Right cardiac atrium (tissue), 1 donor: Measurements from ENCODE around the genes CDK10 and ZNF276.

- PRO-cap = no peak
These were observed 6.6 kb downstream of the CPNE7 start for GRCh38 chr16:89581937-89582731.

- PRO-cap = no peak
These were observed 11.3 kb downstream of the CPNE7 start for GRCh38 chr16:89586914-89587215.

DNA sequence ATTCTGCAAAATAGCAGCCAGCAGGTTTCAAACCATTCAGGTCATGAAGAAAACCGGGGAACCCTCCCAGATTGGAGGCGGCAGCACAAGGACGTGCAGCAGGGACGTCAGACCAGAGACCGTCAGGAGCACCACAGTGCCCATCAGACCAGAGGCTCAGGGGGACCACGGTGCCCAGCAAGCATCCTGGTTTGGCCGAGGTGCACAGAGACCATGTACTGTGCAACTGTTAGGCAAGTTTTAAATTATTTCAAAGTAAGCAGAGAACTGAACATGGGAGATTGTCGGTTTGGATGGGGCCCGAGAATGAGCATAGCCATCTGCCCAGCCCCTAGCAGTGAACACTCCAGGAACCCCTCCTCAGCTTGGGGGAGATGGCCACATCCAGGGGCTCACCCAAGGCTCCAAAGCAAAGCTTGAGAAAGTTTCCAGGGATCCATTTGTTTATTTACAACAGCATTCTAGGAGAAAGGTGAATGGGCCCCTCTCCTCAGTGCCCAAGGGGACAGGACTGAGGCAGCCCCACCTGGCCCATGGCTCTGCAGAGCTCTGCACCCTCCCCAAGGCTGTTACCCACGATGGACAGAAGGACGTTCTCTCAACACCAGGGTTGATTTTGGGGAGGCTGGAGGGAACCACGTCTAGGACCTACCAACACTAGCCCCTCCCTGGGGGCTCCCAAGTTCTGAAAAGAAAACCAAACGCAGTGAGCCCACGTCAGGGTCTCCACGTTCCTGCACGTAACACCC, 13.3 kb downstream of the CHMP1A start:
- PRO-cap = no peak

DNA sequence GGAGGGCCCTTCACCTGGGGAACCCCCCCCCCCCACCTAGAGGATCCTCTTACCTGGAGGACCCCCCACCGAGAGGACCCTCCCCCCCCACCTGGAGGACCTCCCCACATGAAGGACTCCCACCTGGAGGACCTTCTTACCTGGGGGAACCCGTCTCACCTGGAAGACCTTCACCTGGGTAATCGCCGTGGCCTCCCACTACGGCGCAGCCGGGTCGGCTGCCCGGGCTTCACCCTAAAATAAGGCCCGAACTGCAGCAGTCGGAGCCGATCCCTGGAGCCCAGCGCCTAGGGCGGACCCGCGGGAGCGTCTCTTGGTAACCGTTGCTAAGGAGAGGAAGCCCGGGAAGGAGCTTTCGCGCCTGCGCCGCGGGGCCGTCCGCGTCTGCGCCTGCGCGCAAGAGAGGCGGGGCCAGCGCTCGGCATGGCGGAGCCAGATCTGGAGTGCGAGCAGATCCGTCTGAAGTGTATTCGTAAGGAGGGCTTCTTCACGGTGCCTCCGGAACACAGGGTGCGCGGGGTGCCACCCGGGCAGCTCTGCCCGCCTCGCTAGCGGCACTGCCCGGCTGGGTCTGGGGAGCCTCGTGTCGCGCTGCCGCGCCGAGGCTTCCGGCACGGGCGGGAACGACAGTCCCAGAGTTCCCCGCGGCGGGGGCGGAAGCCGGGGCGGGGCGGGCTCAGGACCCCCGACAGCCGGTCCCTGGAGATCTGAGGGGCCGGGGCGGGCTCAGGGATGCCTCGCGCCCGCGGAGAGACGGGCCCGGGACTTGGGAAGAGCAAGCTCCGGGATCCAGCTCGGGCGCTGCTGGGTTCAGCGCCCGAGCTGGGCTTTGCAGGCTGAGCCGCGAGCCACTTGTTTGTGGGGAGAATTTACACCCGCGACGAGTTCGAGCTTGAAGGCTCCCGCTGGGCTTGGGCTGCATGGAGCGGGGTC, at the start of gene CDK10:
Gene CDK10 (plus strand): TSS at position 402 of the 933 bp plus-strand sequence.
- PRO-cap = unidirectional peak, plus-strand start at position 404 of the sequence; bidirectional peak, plus-strand start at position 691 of the sequence, minus-strand start at position 625 of the sequence

GRCh38 chr16:89697468-89697977, 4.0 kb downstream of the SPATA2L start:
- PRO-cap = no peak

GRCh38 chr16:89721144-89721770, at the start of gene ZNF276:
Gene ZNF276 (plus strand): TSS chr16:89721537.
- PRO-cap = bidirectional peak, plus-strand start at chr16:89721561, minus-strand start at chr16:89721461

DNA sequence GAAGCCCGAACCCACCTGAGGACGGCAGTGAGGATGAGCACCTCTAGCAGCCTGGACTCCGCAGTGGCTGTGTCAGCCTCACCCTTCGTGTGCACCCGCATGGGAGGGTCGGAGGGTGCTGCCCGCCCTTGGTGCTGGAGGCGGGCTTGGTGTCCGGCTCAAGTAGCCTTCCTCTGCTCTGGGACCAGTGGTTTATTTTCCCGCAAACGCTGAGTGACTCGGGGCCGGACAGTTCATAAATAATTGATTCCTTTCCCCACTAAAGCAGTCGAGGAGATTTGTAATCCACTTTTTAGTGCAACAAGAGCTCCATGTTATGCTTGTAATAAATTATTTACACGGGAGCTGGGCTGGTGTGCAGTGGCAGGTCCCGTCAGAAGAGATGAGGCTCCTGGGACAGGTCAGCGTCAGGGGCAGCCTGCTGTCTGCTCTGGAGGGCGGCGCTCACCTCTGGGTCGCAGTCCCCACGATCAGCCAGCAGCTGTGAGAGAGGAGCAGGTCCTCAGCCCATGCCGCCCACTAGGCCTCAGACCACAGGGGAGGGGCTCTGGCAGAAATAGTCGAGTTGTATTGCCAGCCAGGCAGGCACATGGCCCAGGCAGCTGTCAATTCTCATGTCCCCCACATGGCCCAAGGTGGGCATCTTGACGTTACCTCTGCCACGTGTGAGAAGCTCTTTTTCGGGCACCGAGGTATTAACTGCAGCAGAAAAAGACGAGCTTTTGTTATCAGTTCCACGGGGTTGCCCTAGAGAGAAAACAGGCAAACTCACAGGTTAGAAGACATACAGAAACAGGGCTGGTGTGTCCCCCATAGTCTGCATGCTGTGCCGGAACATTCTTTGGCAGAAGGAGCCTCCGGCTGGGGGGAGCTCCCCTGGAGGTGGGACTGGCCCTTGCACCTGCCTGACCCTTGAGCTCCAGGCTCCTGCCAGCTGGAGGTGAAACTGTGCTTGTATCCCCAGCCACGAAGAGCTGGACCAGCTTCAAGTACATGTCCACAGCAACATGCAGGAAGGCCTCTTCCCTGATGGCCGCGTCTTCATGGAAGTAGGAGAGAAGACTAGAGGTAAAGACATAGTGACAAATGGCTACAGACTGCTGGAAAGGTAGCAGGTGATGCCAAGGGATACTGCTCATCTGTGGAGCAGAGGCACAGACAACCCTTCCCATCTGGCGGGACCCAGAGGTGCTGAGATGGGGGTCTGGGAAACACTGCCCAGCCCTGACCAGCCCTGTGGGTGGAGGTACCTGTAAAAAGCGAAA, 17.3 kb downstream of the ZNF276 start:
- PRO-cap = no peak

- PRO-cap = no peak
These were observed 27.4 kb downstream of the ZNF276 start for GRCh38 chr16:89748493-89749480.

DNA sequence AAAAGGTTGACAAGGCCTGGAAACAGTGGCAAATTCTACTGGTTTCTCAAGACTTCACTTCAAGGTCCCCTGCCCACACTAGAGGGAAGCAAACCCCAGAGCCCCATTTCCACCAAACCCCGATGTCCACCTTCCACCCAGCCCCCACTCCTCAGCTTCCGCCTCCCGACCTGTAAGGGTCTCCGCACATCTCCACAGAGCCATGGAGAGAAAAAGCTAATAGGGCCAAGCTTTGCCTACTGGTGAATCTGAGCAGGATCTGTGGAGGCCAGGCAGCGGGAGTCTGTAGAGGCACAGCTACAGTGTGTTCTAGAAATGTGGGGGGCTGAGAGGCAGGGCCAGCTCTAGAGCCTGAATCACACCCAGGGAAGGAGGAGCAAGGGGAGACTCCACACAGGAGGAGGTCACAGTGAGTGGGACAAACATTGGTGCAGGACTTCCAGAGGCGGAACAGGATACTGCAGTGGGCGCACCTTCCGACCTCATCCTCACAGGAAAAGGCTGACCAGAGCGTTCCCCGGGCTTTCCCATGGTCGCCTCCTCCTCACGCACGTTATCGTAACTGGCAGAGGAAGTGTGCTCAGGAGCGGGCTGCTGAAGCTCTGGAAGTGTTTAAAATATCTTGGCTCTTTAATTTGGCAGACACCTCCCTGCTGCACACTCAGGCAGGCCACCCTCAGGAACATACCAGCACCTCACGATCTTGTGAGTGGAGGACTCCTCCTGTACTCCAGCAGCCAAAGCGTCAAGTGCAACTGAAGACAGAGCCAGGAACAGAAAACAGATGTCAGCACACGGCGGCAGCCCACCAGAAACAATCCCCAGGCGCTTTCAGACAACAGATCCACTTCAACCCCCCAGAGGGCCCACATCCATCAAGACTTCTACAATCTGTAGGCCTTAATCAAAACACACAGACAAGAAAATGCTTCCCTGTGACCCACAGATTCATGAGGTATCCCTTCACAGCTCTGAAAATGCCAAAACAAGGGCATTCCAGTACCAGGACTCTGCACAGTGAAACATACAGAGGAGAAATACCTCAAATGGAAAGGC, 17.6 kb downstream of the FANCA start:
- PRO-cap = no peak

- PRO-cap = no peak
These were observed 1.8 kb downstream of the TCF25 start for GRCh38 chr16:89875184-89875550.

DNA sequence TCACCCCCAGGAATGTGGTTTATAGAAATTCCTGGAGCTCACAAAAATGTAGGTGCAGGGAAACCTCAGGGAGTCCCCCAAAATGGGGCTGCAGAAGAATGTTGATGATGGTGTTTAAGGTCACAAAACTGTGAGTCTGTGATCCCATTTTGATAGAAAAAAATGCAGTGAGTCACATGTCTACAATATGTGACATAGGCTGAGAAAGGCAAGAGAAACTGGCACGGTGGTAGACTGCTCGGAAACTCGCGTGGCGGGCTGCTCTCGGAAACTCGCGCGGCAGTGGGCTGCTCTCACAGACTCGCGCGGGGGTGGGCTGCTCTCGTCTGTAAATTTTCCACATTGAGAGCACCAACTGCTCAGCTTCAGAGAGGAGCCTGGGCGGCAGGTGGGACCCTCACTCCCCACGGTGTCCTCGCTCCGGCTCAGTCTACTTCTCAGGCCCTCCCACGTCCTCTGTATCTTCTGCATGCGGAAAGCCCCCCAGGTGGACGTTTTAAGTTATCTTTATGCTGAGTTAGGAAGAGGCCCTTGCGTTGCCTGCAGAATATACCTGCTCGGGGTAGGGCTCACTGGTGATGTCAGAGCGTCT, 18.6 kb upstream of the MC1R start:
- PRO-cap = no peak

DNA sequence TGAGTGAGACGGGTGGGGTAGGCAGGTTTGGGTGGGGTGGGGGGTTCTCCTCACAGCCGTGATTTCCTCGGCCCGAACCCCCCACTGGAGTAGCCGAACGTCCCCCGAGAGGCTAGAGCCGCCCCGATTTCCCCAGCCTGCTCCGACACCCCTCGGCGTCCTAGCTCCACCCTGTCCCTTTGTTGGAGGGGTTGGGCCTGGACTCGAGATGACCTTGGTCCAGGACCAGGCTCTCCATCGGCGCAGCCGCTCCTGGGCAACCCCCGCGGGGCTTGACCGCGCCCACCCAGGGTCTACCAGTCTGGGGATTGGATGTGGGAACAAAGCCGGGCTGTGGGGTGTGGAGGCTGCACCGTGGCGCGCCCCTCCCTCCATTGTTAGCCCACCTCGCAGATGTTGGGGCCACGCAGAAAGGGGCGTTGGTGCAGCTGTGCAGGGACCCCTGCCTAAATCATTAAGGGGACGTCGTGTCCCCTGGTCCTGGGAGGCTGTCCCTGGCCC, 727 bp downstream of the TUBB3 start:
- PRO-cap = no peak